Melanocyte of skin (primary cell): ENCODE results near the genes CSF3R, DNALI1 and MANEAL.

DNA sequence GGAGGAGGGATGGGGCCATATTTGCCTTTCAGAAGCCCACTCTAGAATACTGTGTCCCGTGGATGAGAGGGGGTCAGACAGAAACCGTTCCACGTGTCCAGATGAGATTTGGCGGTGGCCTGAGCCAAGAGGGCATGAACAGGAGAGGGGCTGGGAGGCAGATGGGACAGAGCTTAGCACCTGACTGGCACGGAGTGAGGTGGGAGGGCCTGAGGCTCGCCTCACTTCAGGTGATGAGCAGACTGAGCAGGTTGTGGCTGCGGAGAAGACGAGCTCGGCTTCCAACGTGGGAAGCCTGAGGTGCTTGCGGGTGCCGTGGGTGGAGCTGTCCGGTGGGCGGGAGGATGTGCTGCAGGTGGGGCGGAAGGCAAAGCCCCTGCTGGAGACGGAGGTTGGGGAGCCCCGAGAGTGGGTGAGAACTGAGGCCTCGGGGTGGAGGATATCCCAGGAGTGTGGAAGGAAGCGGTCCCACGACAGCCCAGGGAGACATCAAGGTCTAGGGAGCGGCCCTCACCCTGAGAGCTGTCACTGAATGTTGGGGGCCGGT, 11.5 kb downstream of the C1orf216 start:
- CAGE, long polyA plus RNA, 2 experiments, result no peak in any of the 2 experiments

DNA sequence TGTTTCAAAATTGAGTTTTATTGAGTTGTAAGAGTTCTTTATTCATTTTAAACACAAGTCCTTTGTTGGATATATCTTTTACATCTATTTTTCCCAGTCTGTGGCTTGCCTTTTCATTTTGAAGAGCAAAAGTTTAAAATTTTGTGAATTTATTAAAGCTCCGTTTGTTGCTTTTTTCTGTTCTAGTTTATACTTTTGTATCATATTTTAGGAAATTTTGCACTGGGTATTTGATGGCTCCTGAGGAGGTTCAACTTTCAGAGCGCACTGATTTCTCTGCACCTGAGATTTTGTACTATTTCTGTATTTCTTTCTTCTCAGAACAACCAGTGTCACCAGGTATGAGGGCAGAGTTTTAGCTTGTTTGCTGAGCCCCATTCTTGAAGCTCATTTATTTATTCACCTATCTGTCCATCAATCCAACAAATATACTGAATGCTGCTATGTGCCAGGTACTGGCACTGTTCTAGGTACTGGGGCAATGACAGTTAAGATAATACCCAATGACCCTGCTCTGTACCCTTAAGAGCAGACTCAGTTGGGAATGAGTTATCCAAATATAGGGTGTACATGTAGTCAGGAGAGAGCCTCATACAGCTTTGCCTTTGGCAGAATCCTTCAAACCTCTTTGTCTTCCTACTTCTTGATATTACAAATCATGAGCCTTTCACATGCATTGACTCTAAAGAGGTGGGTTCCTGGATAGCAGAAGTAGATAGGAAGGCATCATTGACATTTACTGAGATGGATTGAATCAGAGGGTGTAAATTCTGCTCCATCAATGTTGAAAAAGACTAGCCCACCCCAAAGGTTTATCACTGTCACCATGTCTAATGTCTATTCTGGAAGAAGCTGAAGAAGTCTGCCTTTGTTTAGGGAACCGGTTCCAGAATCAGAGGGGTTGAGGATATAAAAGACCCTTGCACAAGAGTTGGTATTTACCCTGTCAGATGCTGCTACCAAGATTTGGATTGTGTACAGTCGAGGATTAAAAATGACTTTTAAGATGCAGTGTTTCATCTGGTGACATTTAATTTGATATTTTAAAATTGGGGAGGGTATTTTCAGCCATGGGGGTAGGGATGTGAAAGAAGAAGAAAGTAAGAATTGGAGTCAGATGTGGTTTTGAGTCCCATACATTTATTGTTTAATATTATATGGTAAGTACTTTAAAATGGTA, 1.9 kb upstream of the AGO3 start:
- CAGE, long polyA plus RNA, 2 experiments, result no peak in any of the 2 experiments

GRCh38 chr1:36023338-36023843, 60.5 kb upstream of the TEKT2 start:
- CAGE, long polyA plus RNA, 2 experiments, result no peak in any of the 2 experiments

DNA sequence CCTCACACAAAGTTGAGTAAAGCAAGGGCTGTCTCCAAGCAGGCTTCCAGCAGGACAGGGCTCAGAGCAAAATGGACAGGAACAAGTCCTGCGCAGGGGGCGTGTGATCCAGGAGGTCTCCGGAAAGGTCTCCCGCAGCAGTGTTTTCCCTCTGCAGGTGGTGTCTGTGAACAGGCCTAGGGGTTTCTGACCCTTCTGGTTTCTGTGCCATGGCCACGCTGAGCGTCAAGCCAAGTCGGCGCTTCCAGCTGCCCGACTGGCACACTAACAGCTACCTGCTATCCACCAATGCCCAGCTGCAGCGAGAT, 773 bp downstream of the TEKT2 start:
- CAGE, long polyA plus RNA, 2 experiments, result no peak in any of the 2 experiments

GRCh38 chr1:36093124-36093788, 4.6 kb downstream of the ADPRS start:
- CAGE, long polyA plus RNA, 2 experiments, result no peak in any of the 2 experiments

GRCh38 chr1:36151941-36152311, 2.6 kb upstream of the TRAPPC3 start:
- CAGE, long polyA plus RNA, 2 experiments, result no peak in any of the 2 experiments

DNA sequence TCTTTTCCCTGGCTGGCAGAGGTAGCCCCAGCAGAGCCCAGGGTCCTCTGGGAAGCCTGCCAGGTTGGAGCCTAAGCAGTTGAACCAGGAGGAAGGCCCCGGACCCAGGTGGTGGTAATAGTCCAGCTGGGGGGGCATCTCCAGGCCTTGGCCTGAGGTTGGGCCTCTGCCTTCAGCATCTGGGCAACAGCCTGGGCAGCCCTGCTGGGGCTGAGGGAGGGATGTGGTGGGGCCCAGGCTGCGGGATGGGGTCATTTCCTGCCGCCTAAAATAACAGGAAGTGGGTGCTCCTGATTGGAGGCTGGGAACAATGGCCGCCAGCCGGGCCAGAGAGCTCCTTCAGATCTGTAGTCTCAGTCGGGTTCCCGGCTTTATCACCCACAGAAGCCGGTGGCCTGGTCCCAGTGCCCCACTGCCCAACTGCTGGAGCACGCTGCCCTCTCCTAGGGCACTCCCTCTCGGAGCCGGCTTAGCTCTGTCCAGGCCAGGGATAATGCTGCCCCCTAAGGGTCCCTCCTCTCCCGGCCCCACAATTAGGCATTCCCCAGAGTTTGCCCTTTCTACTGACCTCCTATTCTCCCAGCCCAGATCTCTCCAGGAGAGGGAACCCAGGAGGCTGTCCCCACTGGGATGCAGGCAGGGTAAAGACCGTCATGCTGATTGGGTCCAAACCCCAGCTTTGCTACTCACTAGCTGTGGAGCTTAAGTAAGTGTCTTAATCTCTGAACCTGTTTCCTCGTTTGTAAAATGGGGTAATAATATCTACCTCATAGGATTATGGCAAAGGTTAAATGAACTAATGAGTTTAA, 5.0 kb downstream of the MAP7D1 start:
- CAGE, long polyA plus RNA, 2 experiments, result no peak in any of the 2 experiments

GRCh38 chr1:36180067-36180583, 24.2 kb downstream of the MAP7D1 start:
- CAGE, long polyA plus RNA, 2 experiments, result no peak in any of the 2 experiments

DNA sequence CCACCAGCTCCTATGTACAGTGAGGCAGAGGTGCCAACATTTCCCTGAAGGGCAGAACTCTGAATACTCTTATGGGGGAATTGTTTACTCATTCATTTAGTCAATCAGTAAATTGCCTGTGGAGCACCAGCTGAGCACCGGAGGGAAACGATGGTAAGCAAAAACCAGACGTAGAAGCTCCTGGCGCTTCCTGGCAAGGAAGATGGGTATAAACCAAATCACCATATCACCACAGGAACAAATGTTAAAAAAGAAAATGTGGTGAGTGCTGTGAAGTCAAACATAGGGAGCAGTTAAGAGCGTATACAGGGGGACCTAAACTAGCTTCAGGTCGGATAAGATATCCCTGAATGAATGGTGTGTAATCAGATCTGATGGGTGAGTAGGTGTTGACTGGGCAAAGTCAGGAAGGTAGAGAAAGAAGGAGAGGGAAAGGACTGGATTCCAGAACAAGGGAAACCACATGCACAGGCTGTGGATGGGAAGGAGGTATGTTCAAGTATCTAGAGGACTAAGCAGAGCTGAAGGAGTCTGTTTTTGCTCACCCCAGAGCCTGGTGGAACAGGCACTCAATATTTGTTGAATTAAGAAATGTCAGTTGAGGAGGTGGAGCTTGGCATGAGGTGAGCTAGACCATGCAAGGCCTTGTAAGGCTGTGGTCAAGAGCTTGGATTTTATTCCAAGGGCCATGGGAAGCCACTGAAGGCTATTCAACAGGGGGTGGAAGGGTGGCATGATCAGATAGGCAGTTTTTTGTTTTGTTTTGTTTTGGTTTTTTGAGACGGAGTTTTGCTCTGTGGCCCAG, 27.3 kb downstream of the MAP7D1 start:
- CAGE, long polyA plus RNA, 2 experiments, result no peak in any of the 2 experiments

- CAGE, long polyA plus RNA, 2 experiments, result no peak in any of the 2 experiments
Measured at GRCh38 chr1:36187732-36188451, 31.9 kb downstream of the MAP7D1 start.

DNA sequence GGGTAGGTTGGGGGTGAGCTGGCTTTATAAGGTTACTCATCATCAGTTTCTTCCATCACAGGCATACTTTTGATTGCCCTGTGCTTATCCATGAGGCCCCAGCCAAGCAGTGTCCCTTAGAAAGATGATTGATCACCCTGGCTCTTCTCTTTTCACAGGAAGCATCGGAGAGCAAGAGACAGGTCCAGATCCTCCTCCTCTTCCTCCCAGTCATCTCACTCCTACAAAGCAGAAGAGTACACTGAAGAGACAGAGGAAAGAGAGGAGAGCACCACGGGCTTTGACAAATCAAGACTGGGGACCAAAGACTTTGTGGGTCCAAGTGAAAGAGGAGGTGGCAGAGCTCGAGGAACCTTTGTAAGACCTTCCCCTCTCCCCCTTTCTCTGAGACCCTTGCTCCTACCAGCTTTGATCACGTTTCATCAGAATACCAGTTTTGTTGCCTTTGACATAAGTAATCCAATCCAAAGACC, 5.4 kb upstream of the SH3D21 start:
- CAGE, long polyA plus RNA, 2 experiments, result no peak in any of the 2 experiments

DNA sequence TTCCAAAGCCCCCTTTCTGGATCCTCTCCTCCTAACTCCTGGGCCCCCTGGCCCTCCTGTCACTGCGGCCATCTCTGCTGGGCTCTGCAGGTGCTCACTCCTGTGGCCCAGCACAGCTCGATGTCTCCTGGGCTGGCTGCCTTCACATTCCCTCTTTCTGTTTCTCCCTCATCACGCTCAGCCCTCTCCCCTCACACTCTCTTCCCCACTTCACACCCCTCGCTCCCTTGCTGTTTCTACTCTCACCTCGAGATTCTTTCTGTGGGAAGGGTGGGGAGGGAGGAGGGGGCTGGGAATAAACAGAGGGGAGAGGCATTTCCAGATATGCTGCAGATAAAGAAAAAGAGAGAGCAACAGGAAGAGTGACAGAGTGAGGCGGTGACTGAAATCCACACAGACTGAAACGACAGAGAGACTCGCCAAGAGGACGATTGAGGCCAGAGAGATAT, 881 bp downstream of the CSF3R start:
- CAGE, long polyA plus RNA, 2 experiments, result no peak in any of the 2 experiments

- CAGE, long polyA plus RNA, 2 experiments, result no peak in any of the 2 experiments
Measured at GRCh38 chr1:36482761-36483141, at the start of gene CSF3R. CSF3R (minus strand) TSS chr1:36482913.

DNA sequence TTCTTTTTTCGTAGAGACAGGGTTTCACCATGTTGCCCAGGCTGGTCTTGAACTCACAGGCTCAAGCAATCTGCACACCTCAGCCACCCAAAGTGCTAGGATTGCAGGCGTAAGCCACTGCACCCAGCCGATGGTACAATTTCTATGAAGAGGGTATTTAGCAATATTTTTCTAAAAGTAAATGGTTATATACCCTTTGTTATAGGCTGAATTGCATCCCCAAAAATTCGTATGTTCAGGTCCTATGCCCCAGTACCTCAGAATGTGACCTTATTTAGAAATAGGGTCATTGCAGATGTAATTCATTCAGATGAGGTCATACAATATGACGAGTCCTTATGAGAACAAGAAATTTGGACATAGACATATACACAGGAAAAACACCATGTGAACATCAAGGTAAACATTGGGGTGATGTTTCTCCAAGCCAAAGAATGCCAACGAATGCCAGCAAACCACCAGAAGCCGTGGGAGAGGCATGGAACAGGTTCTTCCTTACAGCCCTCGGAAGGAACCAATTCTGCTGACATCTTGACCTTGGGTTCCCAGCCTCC, 13.0 kb upstream of the ZC3H12A start:
- CAGE, long polyA plus RNA, 2 experiments, result no peak in any of the 2 experiments

DNA sequence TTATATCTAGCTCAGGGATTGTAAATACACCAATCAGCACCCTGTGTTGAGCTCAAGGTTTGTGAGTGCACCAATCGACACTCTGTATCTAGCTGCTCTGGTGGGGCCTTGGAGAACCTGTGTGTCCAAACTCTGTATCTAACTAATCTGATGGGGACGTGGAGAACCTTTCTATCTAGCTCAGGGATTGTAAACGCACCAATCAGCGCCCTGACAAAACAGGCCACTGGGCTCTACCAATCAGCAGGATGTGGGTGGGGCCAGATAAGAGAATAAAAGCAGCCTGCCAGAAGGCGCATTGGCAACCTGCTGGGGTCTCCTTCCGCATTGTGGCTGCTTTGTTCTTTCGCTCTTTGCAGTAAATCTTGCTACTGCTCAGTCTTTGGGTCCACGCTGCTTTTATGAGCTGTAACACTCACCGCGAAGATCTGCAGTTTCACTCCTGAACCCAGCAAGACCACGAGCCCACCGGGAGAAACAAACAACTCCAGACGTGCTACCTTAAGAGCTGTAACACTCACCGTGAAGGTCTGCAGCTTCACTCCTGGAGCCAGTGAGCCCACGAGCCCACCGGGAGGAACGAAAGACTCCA, 4.3 kb upstream of the MEAF6 start:
- CAGE, long polyA plus RNA, 2 experiments, result no peak in any of the 2 experiments

GRCh38 chr1:37556499-37557469, at the start of gene DNALI1:
DNALI1 (plus strand) TSS chr1:37556940.
- CAGE, long polyA plus RNA, 2 experiments, result no peak in any of the 2 experiments

- CAGE, long polyA plus RNA, 2 experiments, result no peak in any of the 2 experiments
Measured at GRCh38 chr1:37633721-37634503, 780 bp downstream of the RSPO1 start.

DNA sequence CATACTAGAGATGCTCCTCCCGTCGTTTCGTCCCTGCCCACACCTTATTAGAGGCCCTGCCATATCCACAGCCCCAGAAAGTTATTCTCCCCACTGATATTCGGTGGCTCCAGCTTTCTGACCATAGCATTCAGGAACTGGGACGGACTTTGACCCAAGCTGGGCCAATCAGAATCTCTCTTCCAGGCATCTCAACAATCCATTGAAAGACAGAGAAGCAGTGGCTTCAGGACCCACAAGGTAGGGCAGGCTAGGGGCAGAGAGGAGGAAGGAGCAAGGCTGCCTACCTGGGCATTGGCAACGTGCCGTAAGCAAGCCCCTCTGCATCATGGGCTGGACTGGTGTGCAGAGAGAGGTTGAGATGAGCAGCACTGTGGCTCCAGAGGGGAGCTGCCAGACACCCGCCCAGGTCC, 32.5 kb downstream of the EPHA10 start:
- CAGE, long polyA plus RNA, 2 experiments, result no peak in any of the 2 experiments

DNA sequence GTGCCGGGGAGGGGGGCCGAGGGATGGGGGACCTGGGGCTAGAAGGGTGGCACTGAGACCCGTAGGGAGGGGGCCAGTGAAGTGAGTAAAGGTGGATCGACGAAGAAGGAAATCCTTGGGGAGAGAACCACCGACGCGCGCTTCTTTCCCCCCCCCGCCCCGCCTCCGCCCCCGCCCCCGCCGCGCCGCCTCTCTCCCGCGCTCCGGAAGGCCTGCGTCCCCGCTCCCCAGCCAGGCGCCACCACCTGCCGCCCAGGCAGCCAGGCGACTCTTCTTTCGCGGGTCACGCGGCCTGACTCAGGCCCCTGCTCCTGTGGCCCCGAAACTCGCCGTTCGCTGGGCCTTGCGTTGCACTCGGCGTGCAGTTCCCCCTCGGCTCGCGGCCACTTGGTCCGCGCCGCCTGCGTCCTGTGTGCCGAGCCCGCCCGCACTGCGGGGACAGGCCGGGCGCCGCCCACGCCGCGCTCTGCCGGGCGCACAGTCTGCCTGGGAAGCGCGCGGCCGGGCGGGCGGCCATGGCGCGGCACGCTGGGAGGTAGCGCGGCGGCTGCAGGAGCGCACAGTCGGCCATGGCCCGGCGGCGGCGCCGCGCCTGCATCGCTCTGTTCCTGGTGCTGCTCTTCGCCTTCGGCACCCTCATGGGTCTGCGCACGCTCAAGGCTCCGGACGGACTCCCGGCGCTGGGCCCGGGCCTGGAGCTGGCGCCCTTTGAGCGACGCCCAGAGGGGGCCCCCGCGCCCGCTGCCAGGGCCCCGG, at the start of gene MANEAL:
Gene MANEAL, plus strand, starts transcription at position 234 of the 756 bp plus-strand sequence.
- CAGE, long polyA plus RNA, 2 experiments, result no peak in any of the 2 experiments

DNA sequence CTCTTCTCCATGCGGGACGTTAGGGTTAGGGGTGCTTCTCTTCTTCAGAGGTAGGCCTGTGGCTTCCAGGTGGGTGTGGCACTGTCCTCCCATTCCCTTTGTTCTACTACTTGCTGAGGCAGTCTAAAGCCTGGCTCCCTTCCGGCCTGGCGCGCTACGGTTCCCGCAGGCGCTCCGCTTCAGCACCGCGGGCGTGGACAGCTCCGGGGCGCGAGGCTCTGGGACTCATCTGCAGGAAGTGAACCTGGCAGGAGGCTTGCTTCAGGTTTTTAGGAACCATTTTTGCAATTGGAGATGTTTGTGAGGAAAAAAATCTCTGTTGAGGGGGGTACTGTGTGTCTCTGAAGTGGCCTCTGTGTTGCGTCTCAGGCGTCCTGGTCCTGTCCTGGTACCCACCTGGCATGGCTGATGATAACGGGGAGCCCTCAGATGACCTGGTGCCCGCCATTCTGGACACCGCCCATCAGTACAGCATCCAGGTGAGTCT, 1.8 kb downstream of the MANEAL start:
- CAGE, long polyA plus RNA, 2 experiments, result no peak in any of the 2 experiments